ENCODE measurements around the gene SEPHS1.

GRCh38 chr10:12393308-12393947, 44.1 kb downstream of the CAMK1D start:
- RRBS, result no CpG with 5 or more reads among the region's 12 CpGs

DNA sequence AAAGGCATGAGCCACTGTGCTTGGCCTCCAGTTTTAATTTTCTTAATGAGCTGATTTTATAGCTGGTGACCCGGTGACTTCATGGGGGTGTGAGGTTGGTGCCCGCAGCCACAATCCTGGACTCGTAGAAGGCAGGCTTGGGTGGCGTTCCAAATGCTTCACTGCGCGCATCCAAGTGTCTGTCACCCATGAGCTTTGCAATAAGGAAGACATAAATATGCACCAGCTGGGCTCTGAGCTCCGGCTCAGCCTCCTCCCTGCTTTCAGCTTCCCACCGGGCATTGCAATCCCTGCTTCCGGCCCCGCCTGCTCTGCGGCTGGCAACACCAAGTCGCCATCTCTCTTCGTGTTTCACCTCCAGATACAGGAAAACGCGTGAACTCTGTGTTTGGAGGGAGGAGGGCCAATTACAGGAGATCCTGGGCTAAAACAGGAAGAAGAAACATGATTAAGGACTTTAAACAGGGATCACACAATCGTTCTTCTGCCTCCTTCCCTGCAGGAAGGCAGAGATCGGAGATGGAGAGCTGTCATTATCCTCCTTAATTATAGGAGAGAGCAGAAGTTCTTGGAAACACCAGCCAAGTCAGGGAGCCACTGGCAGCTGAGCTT, 134.7 kb downstream of the CAMK1D start:
- RRBS, result no CpG with 5 or more reads among the region's 17 CpGs

GRCh38 chr10:12529689-12530596, 180.6 kb downstream of the CAMK1D start:
- RRBS, result no CpG with 5 or more reads among the region's 14 CpGs

GRCh38 chr10:12531255-12531445, 181.8 kb downstream of the CAMK1D start:
- RRBS, result no CpG with 5 or more reads among the region's 3 CpGs

DNA sequence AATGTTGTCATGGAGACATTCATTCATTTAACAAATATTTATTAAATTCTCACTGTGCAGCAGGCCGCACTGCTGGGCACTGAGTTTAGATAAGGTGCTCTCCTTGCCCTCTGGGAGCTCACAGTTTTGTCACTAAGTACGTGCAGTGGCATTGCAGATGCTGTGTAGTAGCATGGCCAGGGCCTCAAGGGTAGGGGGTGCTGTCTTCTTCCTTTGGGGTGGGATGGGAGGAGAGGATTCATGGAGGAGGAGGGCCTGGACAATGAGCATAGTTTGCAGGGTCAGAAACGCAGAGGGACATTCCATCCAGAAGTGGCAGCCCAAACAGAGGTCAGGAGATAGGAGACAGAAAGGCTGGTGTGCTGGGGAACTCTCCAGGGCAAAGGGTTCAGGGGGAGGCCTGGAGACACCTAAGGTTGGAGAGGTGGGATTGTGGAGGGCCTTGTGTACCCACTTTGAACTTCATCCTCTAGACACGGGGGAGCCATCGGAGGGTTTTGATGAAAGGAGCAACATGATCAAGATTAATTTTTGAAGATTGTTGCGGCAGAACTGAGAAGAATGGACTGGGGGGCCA, 207.0 kb downstream of the CAMK1D start:
- RRBS, result no CpG with 5 or more reads among the region's 6 CpGs

GRCh38 chr10:12720362-12720770, 281.1 kb downstream of the CCDC3 start:
- RRBS, result no CpG with 5 or more reads among the region's 3 CpGs

GRCh38 chr10:12742464-12743111, 258.9 kb downstream of the CCDC3 start:
- RRBS, result no CpG with 5 or more reads among the region's 15 CpGs

DNA sequence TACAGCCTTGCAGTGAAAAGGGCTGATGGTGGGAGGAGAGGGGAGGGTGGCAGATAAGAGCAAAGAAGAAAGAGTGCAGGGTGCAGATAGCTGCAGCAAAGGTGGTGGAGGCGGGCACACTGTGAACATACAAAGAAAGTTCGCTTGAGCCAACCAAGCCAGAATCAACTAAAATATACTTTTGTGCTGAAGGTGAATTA, 8.1 kb upstream of the OPTN start:
- RRBS, result no CpG with 5 or more reads among the region's 2 CpGs

DNA sequence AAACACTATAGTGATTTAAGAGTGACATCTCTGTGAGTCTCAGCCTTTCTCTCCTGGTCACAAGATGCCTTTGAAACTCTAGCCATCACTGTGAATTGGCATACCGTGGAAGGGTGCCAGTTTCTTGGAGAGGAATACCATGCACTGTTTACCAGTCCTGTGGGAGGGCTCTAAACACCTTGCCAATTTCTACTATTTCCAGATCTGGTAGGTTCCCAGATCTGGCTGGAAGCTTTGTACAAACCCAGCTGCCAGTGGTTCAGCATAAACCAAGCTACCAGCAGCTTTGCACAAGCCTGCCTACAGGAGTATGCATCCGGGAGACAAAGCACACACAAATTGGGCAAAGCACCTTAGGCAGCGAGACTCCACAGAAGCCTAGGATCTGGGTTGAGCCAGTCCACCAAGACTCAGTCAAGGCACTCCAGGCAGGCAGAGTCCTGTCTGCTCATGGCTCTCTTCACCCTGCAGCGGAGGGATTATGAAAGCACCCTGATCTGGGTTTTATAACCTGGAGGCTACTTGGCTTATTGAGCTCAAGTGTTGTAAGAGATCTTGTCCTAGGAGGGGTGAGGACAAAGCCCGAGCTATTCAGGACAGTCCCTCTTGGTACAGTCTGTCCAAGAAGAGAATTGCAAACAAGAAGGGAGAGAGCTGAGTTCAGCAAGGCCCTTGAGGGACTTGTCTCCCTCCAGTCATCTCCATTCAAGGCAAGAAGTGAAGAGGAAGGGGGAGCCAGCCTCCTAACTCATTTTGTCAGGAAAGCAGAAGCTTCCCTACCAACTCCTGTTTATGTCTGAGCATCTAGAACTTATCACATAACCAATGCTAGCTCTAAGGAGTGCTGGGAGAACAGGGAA, 23.6 kb downstream of the MCM10 start:
- RRBS, result no CpG with 5 or more reads among the region's 5 CpGs

GRCh38 chr10:13317339-13318069, 17.6 kb upstream of the PHYH start:
- RRBS, result no CpG with 5 or more reads among the region's 10 CpGs

DNA sequence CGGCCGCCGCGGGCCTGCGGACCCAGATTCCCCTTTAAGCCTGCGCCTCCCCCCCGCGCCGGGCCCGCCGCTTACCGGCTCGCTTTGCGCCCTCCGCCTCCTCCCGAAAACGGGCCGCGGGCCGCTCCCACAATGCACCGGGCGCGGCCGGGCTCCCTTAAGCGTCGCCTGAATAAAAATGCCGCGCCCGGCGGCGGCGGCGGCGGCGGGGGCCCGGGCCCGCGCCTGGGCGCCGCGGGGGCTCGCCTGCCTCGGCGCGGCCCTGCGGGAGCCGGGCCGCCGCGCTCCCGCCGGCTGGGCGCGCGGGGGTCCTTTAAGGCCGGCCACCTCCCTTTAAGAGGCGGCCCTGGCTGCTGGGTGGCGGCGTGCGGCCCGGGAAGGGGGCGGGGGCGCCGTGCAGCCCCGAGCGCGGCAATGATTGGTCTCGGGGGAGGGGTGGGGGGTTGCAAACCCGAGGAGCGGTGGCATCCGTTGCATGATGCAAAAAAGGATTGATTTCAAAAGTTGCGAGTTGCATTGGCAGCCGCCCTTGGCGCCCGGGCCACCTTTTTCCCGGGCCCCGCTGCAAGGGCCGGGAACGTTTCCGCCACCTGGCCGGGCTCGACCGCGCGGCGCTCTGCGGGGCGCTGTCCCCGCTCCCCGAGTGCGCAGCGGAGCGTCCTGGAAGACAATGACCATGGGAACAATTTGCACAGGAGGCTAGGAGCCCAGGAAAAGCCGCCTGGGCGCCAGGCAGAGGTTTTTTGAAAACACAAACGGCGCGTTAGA, at the start of gene SEPHS1:
Gene SEPHS1, minus strand, starts transcription at position 369 of the 768 bp plus-strand sequence.
- RRBS, result 1% methylated on average over 32 of the region's 98 CpGs

DNA sequence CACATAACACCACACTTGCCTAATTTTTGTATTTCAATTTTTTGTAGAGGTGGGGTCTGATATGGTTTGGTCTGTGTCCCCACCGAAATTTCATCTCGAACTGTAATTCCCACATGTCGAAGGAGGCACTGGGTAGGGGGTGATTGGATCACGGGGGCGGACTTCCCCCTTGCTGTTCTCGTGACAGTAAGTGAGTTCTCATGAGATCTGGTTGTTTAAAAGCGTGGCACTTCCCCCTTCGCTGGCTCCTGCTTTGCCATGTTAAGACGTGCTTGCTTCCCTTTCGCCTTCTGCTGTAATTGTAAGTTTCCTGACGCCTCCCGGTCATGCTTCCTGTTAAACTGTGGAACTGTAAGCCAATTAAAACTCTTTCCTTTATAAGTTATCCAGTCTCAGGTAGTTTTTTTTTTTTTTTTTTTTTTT, 43.0 kb upstream of the SEPHS1 start:
- RRBS, result no CpG with 5 or more reads among the region's 12 CpGs

- RRBS, result no CpG with 5 or more reads among the region's 6 CpGs
Measured at GRCh38 chr10:13822996-13823472, 236.3 kb downstream of the PRPF18 start.

DNA sequence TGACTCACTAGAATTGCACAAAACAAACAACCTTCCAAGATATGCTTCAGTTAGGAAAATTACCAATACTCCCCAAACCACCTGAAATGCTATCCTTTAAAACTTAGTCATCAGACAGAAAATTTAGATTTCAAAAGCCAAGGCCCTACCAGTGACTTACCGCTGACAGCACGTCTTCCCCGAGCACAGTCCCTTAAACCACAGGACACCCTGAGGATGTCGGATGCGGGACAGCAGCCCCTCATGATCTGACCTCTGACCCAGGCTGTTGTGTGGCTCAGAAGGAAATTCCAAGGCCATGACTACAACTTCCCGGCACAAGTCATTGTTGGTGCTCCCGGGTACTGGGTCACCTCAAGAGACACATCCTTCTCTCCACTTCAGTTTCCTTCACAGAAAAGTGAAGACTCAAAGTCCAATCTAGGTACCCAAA, 279.4 kb downstream of the PRPF18 start:
- RRBS, result no CpG with 5 or more reads among the region's 7 CpGs

DNA sequence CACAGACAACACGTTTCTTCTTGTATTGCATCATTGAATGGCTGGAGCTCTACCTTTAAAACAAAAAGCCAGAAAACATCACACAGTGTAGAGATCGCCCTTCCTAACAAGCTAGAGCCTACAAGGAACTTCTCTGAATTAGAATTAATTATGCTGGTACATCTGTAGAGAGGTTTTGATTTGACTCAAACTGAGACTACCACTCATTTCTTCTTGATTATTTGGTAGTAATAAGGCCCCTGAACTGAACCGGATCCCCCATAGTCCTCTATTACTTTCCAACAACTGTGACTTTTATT, 300.2 kb downstream of the PRPF18 start:
- RRBS, result no CpG with 5 or more reads among the region's 3 CpGs

GRCh38 chr10:13887634-13888120, 300.9 kb downstream of the PRPF18 start:
- RRBS, result no CpG with 5 or more reads among the region's 5 CpGs

- RRBS, result no CpG with 5 or more reads among the region's 5 CpGs
Measured at GRCh38 chr10:14022018-14022657, 308.6 kb downstream of the FRMD4A start.

GRCh38 chr10:14023944-14025405, 306.2 kb downstream of the FRMD4A start:
- RRBS, result no CpG with 5 or more reads among the region's 23 CpGs

GRCh38 chr10:14174086-14174554, 156.6 kb downstream of the FRMD4A start:
- RRBS, result no CpG with 5 or more reads among the region's 19 CpGs

DNA sequence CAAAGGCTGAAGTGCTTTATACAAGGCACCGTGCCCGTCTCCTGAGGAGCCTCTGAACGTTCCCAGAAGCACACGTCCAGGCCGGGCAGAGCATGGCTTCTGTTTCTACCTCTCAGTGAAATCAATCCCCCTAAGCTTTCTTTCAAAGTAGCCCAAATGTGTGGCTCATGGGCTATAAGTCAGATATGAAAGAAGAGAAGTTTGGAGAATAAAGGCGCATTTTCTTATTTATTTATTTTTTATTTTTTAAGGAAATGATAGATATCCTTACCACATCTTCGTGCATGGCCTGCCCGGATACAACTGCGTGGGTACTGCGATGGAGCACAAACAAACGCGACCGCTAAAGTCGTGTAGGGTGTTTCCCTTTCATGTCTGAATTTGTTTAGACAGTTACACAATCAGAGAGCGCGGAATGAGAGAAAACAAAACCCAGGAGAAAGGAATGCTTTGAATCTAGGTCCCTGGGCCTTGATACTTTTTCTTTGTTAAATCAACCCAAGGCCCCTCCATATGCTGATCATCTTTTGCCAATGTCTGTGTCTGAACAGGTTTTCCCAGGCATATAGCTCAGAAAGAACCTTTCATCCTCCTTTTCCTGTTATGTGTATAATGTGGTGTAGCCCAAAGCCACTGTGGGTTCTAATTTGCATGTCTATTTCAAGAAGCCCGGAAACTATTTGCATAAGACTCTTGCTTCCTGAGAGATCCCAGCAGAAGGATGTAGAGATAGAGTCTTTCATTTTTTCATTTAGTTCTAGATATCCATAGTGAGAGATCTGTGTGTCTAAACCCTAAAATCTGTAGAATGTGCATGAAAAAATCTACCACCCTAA, 145.9 kb downstream of the FRMD4A start:
- RRBS, result no CpG with 5 or more reads among the region's 17 CpGs

Data from retinal pigment epithelial cell (primary cell).